SJSA1 (cell line): Measurements from ENCODE around the gene CARHSP1.

GRCh38 chr16:4876673-4877197 is 29.5 kb downstream of the UBN1 start:
- RAMPAGE, long total RNA: no peak

- RAMPAGE, long total RNA: no peak
Observed at GRCh38 chr16:4943127-4943750, 6.3 kb upstream of the PPL start.

DNA sequence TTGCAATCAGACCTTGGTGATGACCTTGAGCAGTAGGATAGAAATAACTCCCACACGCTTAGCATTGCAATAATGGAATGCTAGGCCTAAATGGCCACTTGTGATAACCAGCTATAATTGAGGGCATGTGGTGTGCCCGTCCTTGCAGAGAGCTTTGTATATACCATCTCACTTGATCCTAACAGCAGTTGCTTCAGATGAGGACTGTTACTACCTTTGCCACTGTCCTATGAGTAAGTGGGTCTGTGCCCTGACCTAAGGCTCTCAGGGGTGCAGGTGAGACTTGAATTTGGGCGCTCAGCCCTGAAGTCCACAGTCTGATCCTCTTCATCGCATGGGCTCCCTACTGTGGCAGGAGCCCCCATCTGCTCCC is 30.8 kb downstream of the NAGPA start:
- RAMPAGE, long total RNA: no peak

GRCh38 chr16:6726478-6726930 is 707.7 kb downstream of the RBFOX1 start:
- RAMPAGE, long total RNA: no peak

DNA sequence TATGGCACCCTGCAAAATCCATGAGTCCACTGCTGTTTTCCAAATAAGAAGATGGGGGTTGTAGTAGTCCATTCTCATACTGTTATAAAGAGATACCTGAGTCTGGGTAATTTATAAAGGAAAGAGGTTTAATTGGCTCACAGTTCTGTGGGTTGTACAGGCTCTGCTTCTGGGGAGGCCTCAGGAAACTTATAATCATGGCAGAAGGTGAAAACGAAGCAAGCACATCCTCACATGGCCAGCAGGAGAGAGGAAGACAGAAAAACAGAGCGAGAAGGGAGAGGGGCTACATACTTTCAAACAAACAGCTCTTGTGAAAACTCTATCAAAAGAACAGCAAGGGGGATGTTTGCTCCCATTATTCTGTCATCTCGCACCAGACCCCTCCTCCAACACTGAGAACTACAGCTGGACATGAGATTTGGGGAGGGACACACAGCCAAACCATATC is 1200.5 kb downstream of the TMEM114 start:
- RAMPAGE, long total RNA: no peak

GRCh38 chr16:8681022-8681652 is 6.7 kb downstream of the ABAT start:
- RAMPAGE, long total RNA: no peak

DNA sequence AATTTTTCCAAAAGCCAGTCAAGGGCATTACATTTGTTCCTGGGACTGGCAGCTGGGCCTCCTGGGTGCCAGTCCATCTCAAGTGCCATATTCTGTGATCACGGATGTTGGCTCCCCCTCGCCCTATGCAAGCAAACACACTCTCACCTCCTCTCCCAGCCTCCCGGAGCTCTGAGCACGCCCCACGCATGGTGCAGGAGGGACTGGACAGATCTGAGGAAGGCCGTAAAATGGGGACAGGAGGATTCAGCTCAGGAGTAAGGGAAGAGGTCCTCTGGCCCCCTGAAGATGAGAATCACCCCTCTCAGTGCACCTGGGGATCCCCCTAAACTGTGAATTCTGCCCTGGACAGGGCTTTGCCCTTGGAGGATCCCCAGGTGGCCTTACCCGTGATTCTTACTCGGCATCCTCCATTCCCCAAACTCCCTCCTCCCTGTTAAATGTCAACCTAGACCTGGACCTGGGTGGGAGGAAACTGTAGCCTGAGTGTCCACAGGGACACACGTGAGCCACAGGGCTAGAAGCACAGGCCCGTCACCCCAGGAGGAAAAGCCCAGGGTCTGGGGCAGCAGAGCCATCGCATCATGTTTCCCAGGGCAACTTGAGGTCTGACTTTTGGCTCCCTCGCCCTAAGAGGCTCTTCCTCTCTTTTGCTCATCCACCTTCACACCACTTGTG is 15.6 kb downstream of the TMEM186 start:
- RAMPAGE, long total RNA: no peak

- RAMPAGE, long total RNA: no peak
Observed at GRCh38 chr16:8849064-8849715, 19.6 kb downstream of the CARHSP1 start.

DNA sequence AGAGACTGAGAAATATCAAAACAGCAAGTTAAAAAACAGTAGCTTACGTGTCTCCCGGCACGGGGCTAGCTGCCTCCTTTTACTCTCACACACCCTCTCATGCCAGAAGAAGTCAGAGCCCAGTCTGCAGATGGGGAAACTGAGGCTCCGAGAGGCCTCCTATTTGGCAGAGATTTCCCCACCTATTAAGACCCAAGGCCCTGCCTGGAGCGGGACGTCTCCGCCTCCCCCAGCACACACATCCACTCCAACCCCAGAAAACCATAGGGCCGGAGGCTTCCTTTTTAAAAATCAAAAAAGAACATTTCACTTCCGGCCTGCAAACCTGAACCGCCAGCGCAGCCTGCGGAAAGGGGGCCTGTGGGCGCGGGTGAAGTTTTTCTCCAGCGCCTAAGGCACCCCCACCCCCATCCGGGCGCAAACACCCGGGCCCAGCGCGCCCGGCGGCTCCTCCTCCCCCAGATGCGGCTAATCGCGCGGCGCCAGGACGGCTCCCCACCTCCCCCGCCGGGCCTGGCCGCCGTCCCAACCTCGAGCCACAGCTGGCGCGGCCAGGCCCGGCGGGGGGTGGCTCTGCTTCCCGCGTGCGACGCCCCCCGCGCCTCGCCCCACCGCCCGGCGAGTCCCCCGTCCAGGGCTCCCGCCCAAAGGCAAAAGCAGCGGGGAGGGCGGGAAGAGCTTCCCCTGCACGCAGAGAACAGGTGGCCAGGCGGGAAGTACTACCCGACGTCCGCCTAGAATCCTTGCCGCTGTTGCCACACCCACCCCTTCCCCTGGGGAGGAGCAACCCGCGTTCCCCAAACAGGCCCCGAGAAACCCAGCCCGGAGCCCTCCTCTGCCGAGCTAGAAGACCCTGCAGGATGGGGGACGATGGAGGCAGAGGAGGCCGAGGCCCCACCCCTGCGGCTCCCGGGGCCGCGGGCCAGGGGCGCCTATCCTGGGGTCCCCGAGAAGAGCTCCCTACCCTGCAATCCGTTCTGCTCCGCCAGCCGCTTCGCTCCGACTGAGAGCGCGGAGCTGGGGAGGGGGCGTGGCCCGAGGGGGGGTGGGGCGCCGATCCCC is at the start of gene CARHSP1:
Gene CARHSP1, minus strand, starts transcription at position 1,005 of the 1,062 bp plus-strand sequence.
- RAMPAGE, long total RNA: start-site peak on the minus strand centred at position 996 of the sequence, 26 bp wide, 214 and 51 reads in 2 replicates

DNA sequence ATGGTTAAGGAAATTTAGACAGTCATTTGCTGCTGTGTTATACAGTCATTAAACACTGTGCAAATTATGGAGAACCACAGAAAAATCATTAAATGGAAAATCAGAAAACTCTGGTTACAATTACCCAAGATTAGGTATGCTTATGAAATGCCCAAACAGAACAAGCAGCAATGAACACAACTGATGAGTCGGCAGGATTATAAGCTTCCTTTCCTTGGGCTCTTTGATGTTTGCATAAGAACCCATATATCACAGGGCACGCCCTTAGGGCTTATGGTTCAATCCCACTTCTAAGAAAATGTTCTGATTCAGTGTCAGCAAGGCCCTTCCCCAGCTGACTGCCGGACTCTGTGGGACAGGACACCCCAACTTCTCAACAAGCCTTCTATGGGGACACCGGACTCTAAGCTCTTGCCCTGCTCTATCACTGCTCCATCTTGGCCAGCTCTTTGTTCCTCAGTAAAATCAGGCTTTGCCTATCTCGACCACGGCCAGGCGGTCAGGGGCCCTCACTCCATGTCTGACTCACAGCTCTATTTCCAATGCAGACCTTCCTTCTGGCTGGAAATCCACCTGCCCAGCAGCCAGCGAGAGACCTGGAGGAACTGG is 26.7 kb downstream of the LITAFD start:
- RAMPAGE, long total RNA: no peak

DNA sequence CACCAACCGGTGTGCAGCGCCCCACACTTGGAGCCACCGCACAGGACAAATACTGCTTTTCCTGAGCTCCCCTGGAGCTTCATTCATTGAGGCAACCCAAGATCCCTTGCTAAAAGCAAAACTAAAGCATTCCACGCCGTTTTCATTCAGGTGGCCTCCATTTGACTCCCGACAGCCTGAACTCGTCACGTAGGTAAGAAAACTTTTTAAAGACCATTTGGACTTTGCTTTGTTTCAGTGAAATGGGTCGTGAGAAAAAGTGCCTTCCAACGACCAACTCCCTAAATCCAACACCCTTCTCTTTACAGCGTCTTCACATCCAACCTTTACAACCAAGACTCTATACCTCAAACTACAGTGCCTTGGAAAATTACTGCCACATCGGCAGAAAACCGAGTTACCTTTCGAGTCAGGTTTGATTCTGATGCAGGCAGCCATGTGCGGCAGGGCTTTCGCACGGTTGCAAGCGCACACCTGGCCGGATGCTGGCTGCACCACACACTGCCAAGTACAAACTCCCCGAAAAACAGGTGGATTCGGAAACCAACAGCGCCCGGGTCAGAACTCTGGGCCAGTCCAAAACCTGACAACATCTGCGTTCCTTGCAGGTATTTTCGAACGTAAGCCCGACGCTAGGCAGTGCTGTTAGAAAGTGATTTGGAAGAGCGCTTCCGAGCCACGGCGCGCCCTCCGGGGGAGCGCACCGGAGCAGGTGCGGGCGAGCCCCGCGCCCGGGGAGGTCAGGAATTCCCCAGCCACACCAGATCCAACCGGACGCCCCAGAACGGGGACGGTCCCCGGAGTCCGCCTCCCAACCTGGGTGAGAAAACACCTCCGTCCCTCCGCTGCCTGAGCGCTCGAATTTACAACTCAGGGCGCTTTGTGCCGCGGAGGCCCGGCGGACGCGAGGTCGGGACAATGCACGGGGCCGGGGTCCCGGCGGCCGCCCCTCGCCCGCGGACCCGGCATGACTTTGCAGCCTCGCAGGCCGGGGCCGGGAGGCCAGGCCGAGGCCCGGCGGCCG is 1.3 kb downstream of the USP7 start:
- RAMPAGE, long total RNA: no peak

DNA sequence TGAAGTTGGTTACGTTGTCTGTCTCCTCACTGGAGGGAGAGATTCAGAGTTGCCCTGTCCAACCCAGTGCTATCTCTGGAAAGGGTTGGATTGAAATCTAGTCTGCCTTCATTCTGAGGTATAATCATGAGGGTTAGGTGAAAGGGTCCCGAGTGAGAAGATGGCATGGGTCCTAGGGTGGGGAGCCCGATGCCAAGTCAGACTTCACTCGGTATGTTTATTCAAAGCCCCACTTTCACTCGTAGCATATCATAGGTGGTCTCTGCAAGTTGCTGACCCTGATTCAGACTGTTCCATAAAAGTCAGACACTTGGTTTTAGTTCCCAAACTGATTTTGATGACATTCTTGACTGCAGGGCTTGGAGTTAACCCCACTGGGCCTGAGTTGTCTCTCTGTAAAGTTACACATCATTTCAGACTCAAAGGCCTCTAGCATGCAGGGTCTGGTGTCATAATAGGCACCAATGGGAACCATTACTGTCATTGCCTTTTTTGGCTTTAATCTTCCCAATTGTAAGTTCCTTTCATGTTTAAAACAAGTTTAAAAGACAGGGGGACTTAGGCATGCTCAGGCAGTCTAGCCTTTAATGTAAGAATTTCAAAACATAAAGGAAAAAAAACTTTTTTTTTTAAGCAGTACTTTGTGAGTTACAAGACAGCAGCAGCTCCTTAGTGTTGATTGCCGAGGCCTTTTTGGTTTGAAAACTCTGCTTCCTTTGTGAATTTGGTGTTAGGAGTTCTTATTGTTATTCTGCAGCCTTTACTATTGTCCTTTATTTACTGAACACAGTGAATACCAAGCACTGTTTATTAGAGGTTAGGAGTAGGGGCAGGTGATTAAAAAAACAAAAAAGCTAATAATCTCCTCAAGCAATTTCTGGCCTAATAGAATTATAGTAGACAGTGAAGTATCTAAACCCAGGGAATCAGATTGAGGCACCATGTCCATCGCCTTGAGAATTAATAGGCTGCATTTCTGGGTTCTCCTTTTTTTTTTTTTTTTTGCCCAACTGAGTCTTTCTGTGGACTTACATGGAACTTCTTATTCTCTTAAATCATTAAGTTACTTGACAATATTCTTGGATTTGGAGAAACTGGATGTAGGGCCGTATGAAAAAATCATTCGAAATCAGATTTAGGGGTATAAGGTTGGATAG is 18.1 kb downstream of the HAPSTR1 start:
- RAMPAGE, long total RNA: no peak

- RAMPAGE, long total RNA: no peak
Observed at GRCh38 chr16:9183673-9184013, 92.2 kb downstream of the HAPSTR1 start.

- RAMPAGE, long total RNA: no peak
Observed at GRCh38 chr16:9364510-9365022, 273.1 kb downstream of the HAPSTR1 start.

GRCh38 chr16:10114350-10115020 is 67.7 kb downstream of the GRIN2A start:
- RAMPAGE, long total RNA: no peak

GRCh38 chr16:10181169-10182021 is 833 bp downstream of the GRIN2A start:
- RAMPAGE, long total RNA: no peak

- RAMPAGE, long total RNA: no peak
Observed at GRCh38 chr16:10326138-10326523, 59.7 kb upstream of the ATF7IP2 start.

- RAMPAGE, long total RNA: no peak
Observed at GRCh38 chr16:10356876-10357599, 28.8 kb upstream of the ATF7IP2 start.

DNA sequence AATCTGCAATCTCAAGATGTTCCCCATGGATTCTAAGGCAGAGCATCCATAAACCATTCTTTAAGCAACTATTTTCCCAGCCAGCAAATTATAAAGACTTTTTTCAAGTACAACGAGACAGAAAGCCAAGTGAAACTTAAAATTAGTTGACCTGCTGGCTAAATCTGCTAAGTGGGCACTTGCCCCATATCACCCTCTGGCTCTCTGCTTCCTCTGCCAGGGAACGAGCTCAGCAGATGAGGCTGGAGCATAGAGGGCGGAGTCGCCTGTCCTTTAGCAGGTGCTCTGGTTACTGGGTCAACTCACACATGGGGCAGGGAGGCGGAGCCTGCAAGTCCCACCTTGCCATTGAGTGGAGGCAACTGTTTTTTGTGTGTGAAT is 62.6 kb downstream of the EMP2 start:
- RAMPAGE, long total RNA: no peak

DNA sequence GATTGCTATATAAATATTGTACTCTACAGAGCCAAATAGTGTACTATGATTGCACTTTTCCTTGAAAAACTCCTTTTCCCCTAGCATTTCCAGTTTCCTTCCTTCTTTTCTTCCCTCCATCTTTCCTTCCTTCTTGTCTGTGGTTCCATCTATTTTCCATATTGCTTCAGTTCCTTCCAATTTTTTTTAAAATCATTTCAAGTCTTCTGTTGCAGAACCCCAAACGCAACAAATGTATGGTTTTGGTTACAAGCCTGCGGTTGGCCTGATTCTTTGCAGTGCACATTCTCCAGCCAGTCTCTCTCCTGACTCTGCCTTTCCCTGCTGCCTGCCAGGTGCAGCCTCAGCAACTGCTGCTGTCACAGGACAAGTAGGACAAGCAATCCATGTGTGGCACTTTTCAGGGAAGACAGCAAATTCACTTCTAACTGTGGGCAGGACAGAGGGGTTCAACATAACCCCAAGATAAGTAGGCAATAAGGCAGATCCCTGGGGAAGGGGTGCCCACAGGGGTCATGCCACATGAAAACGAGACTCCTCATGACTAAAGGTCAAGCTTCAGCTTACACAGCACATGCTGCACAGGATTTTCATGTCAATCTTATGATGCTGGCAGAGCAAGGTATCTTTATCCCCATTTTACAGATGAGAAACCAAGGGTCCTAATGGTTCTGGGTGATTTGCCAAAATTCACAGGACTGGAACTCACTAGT is 24.1 kb downstream of the EMP2 start:
- RAMPAGE, long total RNA: no peak